M059J (cell line): ENCODE results near the gene SYNE2.

- RAMPAGE, long total RNA, result no peak
Observed at GRCh38 chr14:63373743-63375024, 55.4 kb upstream of the GPHB5 start.

DNA sequence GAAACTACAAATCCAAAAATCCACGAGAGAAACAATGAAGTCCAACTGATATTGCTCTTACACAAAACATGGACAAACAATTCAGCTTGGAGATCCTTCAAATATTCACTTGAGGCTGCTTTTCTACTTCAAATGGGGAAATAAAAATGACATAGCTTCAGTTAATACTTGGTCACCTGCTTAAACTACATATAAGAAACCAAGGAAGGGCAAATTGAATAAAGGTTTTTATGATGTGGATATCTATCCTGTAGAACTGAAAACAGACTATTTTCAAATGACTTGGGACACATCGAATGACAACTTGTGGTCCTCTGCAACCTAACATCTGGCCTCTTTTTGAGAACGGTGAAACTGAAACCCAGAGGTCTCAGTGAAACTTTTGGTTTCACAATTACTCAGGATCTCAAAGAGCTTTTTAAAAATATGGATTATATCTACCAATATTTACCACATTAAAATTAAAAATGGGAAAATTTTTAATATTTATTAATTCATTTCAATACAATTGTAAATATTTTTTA, 65.2 kb downstream of the PPP2R5E start:
- RAMPAGE, long total RNA, result no peak

GRCh38 chr14:63543542-63544134, 461 bp upstream of the PPP2R5E start:
- RAMPAGE, long total RNA, result no peak

DNA sequence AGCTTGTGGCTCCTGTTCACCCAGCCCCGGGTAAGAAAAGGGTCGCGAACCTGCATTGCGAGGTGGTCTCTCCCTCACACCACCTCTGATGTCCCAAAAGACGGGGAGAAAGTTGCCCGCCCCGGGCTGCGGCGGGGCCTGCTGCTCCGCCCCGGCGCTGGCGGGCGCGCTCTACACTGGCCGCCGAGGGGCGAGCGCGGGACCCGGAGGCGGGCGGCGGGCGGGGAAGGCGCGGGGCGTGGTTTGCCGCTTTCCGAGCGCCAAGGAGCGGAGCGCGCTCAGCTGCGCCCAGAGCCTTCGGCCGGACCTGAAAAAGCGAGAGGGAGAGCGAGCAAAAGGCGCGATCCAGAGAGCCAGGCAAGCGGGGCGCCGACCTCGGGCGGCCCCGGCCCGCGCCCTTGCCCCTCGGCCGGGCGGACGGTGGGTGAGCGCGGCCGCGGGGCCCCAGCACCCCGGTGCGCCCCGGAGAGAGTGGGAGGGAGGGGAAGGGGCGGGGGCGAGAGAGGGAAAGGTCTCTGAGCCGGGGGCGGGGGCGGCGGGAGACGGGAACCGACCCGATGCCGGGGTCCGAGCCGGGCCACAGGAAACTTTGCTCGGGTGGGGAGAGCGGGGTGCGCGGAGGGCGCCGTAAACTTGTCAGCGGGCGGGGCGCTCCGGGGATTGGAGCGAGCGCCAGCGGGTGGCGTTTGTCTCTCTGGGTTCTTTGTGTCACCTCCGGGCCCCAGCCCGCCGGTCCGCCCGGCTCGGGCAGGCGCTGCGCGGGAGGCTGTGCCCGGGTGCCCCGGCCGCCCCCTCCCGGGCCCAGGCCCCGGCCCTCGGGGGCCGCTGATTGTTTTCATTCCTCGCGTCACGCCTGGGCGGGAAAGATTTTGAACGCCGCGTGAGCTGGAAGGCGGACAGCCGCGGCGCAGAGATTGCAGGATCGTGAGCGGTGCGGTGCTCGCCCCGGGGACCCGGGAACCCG, at the start of gene SYNE2:
Gene SYNE2, plus strand, starts transcription at position 281 of the 964 bp plus-strand sequence.
- RAMPAGE, long total RNA, result no peak

DNA sequence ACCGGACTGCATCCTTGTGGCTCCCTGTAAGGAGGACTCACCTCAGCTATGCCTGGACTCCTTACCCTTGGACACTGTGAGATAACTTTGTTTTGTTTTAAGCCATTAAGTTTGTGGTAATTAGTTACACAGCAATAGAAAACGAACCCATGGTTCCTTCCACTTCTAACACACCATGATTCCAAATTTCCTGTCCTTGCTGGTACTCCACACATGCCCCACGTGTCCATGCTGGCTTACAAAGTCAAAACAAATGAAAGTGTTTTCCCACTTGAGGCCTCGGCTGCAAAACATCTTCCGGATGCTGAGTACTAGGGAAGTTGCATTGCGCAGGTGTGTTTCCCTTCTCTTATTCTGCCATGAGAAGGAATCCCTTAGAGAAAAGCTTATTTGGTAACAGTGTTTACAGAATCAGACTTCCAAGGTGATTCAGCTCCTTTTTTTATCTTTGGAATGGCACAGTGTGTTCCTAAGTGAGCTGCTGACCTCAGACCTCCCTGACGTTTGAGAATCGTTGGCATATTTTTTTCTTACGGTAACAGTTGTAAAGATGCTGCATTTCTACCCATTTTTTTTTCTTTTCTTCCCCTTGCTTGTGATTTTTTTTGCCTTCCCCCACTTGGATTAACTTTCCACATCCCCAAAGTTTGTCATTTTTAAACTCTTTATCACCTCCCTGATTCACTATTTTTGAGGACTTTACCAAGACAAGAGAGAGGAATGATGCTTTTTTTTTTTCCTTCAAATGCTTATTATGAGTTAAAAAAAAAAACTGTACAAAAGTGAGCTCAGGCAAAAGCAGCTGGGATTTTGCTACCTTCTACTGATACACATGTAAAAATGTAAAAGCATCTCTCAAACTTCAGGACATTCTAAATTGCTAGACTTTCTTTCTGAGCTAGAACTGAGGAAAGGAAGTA, 211.3 kb downstream of the ESR2 start:
- RAMPAGE, long total RNA, result no peak

- RAMPAGE, long total RNA, result no peak
Observed at GRCh38 chr14:64112673-64113948, 181.1 kb downstream of the ESR2 start.

GRCh38 chr14:64186062-64186797, 107.9 kb downstream of the ESR2 start:
- RAMPAGE, long total RNA, result no peak

DNA sequence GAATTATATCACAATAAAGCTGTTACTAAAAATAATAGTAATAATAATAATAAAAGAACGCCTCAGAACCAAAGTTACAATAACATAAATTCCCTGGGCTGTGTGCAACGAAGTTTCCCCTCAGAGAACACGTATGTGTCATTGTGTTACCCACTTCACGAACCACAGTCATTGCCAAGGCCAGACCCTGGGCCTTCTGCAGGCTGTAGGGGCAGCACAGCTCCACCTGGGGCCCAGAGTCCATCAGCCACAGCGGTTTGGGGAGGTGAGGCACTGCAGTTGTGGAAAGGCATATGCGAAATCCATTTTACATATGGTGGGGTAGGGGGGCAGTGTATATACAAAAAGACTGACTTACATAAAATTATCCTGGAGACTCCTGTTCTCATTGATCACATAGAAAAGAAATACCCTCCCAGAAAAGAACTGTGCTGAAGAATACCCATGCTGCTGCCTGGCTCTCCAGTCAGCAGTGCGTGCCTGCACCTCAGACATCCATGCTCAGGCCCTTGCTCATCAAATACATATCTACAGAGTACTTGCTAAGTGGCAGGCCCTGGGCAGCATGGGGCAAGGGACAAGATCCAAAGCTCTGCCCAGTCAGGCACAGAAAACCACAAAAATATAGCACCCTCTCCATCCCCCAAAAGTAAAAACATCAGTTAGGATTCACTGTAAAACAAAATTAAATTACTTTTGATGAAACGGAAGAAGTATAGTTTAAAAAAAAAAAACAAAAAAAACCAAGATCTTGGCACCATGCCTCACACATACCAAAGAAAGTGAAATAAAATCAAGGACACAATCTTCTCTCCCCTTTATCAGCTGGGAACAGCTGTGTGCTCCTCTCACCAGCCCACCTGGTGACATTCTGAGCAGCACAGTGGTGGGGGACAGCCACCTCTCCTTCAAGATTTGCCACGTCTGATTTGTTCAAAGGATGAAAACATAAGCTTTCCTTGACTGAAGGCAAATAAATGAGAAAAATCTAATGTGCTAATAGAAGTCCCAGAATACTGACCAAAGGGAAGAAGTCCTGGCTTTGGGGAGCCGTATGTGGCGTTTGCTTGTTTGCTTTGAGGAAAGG, 55.8 kb downstream of the ESR2 start:
- RAMPAGE, long total RNA, result no peak

DNA sequence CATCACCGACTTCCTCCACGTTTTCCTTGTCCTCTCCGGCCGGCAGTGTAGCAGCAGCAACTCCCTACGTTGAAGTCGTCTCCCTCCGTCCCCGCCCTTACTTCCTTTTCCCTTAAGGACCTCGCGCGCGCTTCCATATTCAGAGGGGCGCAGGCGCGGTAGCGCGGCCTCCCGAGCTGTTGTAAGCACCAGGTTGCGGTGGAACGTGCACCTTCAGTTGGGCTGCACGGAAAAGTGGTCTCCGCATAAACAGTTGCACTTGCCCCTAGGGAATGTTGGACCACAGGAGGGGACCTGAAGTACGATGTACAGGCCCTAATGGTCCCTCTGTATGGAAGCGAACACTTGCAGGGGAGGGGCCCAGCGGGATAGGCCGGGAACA, 44.7 kb upstream of the ESR2 start:
- RAMPAGE, long total RNA, result no peak

GRCh38 chr14:64487735-64488190, 15.9 kb downstream of the ZBTB25 start:
- RAMPAGE, long total RNA, result no peak

DNA sequence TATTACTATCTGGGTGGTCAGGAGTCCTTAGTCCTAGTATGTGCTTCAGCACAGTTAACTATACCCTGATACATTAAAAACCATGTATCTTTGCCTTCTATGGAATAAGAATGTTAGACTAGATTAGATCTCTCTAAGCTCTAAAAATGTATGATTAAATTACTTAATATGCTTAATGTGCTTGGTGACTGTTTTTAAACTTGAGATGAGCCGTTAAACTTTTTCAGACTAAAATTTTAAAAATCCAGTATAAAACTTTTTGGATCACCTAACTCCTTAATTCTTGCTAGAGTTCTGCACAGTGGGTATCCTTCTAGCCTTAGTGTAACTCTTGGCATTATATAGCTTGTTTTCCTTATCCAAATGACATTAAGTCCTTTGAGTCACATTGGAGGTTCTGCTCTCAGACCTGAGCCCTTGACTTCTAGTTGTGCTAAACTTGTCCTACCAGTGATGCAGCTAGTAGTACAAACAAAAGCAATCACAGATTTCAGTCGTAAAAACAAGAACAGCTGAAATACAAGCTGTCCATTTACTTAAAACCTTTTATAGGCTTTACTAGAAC, 10.3 kb downstream of the ZBTB1 start:
- RAMPAGE, long total RNA, result no peak

- RAMPAGE, long total RNA, result no peak
Observed at GRCh38 chr14:64569082-64569430, 19.3 kb downstream of the PPP1R36 start.

DNA sequence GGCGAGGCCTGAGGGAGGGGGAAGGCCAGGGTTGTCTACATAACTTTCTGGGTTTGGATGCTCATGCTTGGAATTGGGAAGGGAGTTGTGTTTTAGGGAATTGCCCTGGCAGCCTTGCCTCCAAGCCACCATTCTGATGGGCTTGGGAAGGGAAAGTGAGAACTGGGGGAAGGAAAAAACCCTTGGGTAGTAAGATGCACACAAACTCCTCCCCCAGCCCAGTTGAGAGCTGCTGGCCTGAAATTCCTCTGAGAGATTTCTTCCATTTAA, 13.0 kb downstream of the PLEKHG3 start:
- RAMPAGE, long total RNA, result no peak

- RAMPAGE, long total RNA, result no peak
Observed at GRCh38 chr14:64737728-64738130, 33.5 kb downstream of the PLEKHG3 start.

DNA sequence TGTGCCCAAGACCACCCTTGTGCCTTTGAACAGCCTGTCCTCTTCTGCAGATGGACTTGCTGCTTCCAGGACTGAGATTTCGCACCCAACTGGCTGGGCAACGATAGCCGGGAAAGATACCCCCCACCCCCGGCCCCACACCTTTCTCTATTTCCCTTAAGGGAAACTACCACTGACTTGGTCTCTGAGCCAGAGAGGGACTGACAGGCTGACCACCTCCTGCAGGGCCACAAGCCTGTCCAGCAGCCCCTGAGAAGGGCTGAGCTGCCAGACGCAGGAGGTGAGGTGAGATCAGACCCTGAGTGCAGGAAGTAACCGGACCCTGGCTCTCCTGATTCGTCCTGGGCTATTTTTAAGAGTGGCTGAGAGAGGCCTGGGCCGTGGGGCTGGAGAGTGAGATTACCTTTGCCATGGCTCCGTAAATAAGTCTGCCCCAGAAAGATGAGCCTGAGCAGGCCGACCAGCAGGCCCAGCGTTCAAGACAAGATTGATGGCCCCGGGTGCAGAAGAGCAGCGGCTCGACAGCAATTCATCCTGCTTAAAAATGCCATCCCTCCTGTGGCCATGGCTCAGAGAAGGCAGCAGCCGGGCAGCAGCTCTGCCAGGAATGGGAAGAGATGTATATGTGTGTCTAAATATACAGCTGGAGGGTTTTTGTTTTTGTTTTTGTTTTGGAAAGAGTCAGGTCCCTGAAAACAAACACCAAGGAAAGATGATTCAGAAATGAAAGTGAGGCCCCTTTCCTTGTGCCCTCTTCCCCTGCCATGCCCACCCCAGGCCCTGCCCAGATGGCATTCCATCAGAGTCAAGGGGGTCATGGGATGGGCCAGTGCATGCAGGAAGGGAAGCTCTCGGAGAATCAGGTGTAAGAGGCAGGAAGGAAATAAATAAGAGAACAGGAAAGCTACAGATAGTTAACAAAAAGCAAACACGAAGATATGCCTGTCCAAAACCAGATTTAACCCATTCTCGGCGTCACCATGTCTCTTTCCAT, 54.1 kb downstream of the SPTB start:
- RAMPAGE, long total RNA, result no peak

GRCh38 chr14:64855530-64856164, 24.1 kb downstream of the SPTB start:
- RAMPAGE, long total RNA, result no peak

- RAMPAGE, long total RNA, result no peak
Observed at GRCh38 chr14:64943266-64943707, 742 bp upstream of the GPX2 start.

DNA sequence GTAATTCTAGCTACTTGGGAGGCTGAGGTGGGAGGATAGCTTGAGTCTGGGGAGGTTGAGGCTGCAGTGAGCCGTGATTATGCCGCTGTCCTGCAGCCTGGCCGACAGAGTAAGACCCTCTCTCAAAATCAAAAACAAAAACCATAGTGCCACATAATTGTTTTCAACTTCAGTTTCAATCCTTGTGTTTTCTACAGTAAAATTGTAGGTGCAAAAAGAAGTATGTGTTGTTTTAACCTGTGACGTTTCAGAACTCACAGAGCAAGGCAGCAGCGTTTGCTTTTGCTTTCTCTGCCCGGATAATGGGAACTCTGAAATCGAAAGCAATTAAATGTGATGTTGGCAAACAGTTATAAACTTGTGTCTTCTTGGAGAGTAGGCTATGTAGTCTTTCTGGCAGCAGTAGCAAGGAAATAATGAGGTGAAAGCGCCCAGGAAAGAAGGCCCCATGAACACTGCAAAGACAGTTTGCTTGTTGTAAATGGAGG, 39.0 kb downstream of the FNTB start:
- RAMPAGE, long total RNA, result no peak

- RAMPAGE, long total RNA, result no peak
Observed at GRCh38 chr14:65054369-65054978, 47.8 kb downstream of the MAX start.

GRCh38 chr14:65061759-65062148, 40.6 kb downstream of the MAX start:
- RAMPAGE, long total RNA, result no peak